ENCODE results near the genes BLVRB and NUMBL.

- PRO-cap: no peak
Observed at GRCh38 chr19:40273382-40274332, 11.5 kb downstream of the AKT2 start.

GRCh38 chr19:40280093-40281209 lies 4.7 kb downstream of the AKT2 start:
- PRO-cap: bidirectional peak, plus-strand start at chr19:40280974, minus-strand start at chr19:40280698

DNA sequence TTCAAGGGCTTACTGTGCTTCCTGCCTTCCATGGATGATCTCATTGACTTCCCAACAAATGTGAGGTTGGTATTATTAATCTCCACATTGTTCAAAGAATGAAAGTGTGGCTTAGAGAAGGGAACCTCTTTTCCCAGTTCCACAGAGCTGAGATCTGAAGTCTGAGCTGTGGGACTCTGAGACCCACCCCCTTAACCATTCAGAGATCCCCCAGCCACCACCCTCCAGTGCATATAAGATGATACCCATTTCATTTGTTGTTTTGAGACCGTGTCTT lies 9.3 kb downstream of the PLD3 start:
- PRO-cap: no peak

GRCh38 chr19:40410286-40410485 lies 3.0 kb downstream of the PRX start:
- PRO-cap: no peak

DNA sequence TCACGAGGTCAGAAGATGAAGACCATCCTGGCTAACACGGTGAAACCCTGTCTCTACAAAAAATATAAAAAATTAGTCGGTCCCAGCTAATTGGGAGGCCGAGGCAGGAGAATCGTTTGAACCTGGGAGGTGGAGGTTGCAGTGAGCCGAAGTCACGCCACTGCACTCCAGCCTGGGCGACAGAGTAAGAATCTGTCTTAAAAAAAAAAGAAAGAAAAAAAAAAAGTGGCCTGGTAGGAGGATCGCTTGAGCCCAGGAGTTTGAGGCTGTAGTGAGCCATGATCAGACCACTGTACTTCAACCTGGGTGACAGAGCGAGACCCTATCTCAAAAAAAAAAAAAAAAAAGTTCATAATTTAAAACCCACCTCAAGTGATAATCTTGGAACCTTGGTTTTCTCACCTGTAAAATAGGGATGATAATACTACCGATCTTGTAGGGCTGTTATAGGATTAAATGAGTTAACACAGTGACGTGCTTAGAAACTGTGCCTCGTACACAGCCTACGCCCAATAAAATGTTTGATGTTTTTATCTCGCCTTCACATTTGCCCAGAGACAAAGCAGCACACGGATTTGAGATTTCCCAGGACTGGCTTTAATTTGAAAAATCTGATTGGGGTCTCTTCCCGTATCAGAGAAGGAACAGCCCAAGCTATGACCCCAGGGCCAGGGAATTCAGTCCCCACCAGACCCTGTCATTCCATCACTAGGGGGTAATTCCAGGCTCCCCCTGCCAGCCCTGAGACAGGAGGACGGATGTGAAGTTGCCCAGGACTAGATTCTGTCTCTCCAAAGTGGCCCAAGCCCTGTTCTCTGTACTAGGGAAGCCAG lies 3.6 kb downstream of the SERTAD1 start:
- PRO-cap: no peak

- PRO-cap: no peak
Observed at GRCh38 chr19:40426495-40426862, 687 bp upstream of the SERTAD1 start.

GRCh38 chr19:40465459-40465939 lies at the start of gene BLVRB:
TSS of gene BLVRB (minus strand) at chr19:40465745.
- PRO-cap: unidirectional peak, minus-strand start at chr19:40465526; bidirectional peak, plus-strand start at chr19:40466008, minus-strand start at chr19:40465745

DNA sequence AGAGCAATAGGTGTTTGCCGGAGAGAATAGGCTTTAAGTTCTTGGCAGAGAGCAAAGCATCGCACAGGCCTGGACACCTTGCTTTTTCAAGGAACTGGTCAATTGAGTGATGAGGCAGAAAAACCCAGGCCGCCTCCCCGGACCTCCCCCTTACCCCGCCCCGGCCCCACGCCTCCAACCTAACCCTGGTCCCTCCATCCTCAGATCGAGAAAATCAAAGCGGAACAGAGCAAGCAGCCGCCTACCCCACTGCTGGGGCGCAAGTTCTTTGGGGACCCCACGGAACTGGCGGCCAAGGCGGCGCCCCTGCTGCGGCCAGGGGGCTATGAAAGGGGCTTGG lies 9.2 kb upstream of the SHKBP1 start:
- PRO-cap: no peak

DNA sequence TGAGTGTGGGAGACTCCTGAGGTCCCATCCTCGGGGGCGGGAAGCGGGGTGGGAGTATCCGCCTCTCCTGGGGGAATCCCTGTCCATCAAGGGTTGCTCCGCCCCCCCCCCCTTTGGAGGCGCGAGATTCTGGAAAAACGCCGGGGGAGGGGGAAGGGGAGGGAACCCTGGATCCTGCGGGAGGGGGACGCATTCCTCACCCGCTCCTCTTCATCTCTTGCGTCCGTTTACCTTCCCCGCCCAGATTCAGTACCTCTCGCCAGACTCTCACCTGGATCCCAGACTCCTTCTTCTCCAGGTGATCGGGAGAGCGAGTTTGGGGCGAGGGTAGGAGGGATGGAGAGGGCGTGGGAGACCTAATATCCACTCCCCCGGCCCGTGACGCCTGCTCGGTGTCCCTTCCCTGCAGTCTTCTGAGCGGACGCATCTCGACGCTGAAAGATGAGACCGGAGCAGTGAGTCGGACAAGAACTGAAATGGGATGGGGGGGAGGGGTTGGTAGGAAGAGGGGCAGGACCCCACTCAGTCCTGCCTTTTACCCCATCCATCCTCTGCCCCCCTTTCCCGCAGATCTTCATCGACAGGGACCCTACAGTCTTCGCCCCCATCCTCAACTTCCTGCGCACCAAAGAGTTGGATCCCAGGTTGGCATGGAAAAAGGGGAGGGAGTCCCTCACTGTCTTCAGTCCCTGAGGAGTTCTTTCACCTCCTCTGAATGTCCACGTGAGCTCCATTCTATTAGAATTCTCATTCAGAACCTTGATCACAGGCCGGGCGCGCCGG lies 505 bp downstream of the SHKBP1 start:
- PRO-cap: no peak

DNA sequence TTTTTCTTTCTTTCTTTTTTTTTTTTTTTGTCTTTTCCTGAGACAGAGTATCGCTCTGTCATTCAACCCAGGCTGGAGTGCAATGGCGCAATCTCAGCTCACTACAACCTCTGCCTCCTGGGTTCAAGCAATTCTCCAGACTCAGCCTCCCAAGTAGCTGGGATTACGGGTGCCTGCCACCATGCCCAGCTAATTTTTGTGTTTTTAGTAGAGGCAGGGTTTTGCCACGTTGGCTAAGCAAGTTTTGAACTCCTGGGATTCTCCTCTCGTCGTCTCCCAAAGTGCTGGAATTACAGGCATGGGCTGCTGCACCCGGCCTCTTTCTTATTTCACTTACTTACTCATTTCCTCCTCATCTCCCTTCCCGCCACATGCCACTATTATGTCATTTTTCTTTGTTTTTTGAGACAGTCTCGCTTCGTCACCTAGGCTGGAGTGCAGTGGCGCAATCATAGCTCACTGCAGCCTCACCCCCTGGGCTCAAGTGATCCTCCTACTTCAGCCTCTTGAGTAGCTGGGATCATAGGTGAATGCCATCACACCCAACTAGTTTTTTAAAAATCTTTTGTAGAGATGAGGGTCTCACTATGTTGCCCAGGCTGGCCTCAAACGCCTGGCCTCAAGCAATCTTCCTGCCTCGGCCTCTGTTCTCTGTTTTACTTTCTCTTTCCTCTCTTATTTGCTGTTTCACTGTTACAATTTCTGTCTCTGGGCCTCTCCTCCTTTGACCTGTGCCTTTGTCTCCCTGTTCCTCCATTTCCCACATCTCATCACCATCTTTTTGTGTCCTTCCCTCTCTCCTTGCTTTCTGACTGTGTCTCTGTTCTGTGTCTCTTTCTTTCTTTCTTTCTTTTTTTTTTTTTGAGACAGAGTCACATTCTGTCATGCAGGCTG lies 9.1 kb downstream of the SHKBP1 start:
- PRO-cap: no peak

DNA sequence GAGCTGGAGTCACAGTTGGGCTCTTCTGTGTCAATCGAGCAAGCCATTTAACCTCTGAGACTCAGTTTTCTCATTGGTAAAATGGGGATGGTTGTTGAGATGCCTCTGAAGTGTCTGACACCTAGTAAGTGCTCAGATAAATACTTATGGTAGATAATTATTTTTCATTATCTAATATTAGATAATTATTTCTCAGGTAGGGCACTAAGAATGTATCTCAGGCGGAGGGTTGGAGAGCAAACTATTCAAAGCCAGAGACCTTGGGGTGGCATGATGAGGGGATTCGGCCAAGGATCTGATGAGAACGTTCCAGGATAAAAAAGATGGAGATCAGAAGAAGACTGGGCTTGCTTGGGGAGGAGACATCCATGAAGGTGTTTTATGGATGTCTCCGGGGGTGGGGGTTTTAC lies 7.9 kb downstream of the LTBP4 start:
- PRO-cap: no peak

- PRO-cap: bidirectional peak, plus-strand start at chr19:40613949, minus-strand start at chr19:40613993
Observed at GRCh38 chr19:40613868-40614541, 12.8 kb downstream of the LTBP4 start.

DNA sequence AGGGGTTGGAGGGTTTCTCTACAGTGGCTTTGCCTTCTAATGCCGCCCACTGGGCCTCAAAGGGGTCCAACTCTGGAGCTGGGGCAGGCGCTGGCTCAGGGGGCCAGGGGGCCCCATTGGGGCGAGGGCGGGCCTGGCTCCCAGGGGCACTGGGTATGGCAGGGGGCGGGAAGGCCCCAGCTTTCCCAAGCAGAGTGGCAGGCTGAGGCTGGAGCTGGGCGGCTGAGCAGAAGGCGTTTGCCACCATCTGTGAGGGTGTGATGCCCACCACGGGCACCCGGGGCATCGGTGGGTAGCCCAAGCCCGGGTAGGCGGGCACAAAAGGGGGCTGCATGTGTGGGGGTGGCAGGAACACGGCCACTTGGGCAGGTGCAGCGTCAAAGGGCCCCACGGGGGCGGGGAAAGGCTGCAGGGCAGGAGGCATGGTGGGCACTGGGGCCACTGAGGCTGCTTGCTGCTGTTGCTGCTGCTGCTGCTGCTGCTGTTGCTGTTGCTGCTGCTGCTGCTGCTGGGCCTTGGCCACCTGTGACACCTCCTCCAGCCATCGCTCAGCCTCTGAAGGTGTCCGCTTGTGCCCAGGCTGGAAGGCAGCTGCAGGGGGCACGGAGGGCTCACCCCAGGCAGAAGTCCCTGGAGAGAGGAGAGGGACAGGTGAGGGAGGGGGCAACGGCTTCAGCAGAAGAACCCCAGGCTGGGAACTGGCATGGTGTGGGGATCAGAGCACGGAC lies 22.8 kb downstream of the NUMBL start:
- PRO-cap: no peak

GRCh38 chr19:40690494-40690757 lies at the start of gene NUMBL:
TSS of gene NUMBL (minus strand) at chr19:40690651.
- PRO-cap: bidirectional peak, plus-strand start at chr19:40690841, minus-strand start at chr19:40690650

- PRO-cap: no peak
Observed at GRCh38 chr19:40717794-40718492, 1.0 kb downstream of the ITPKC start.

- PRO-cap: no peak
Observed at GRCh38 chr19:40719398-40719831, 2.5 kb downstream of the ITPKC start.

DNA sequence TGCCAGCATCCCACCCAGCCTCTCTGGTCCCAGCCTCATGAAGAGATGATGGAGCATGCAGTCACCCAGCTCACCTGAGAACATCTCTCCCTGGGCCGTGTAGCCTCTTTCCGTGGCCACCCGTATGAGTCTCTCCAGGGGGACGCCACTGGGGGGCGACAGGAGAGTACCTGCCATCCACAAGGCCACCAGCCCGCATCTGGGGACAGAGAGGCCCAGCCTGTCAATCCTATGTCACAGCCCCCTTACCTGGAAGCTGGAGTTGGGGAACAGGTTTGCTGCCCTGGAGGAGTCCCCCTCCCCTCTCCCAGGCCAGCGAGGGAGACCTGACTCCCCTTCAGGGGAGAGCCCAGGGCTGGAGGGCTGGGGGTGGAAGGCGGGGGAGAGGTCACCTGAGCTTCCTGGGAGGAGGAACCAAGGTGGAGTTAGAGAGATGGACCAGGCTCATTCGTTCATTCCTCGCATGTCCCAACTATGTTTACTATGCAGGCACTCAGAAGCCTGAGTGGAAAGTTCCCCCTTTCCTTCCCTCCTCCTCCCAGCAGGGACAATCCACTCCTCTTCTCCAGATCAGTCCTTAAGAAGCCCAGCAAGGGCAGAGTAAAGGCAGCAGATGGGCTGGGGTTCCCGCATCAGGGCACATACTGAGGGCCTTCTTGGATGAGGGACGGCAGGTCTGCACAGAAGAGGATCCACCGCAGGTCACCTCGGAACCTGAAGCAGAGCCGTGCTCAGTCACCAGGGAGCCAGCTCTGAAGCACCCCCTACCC lies 5.6 kb downstream of the ACTMAP start:
- PRO-cap: no peak

GRCh38 chr19:40777004-40778131 lies 679 bp upstream of the RAB4B start:
- PRO-cap: unidirectional peak, minus-strand start at chr19:40777459; bidirectional peak, plus-strand start at chr19:40778250, minus-strand start at chr19:40778024

DNA sequence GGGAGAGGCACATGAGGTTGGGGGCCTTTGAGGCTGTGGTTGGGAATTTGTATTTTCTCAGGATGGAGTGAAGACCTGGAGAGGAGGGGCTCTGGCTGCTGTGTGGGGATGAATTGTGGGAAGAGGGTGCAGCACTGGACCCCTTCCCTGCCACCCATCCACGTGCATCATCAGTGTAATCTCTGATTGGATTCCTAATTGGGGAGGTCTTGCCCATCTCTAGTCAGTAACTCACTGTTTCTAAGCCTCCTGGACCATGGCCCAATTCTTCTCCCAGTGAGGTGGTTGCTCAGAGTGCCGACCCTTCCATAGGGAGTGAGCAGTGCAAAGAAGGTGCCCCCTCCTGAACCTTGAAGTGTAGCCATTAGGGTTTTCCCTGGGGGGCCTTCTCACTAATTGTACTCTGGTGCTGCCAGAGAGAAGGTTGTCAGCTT lies 5.5 kb downstream of the EGLN2 start:
- PRO-cap: no peak

GRCh38 chr19:40807497-40808092 lies 8.6 kb downstream of the EGLN2 start:
- PRO-cap: no peak